GM23338 (cell line): ENCODE data around the genes CASR and PARP15.

DNA sequence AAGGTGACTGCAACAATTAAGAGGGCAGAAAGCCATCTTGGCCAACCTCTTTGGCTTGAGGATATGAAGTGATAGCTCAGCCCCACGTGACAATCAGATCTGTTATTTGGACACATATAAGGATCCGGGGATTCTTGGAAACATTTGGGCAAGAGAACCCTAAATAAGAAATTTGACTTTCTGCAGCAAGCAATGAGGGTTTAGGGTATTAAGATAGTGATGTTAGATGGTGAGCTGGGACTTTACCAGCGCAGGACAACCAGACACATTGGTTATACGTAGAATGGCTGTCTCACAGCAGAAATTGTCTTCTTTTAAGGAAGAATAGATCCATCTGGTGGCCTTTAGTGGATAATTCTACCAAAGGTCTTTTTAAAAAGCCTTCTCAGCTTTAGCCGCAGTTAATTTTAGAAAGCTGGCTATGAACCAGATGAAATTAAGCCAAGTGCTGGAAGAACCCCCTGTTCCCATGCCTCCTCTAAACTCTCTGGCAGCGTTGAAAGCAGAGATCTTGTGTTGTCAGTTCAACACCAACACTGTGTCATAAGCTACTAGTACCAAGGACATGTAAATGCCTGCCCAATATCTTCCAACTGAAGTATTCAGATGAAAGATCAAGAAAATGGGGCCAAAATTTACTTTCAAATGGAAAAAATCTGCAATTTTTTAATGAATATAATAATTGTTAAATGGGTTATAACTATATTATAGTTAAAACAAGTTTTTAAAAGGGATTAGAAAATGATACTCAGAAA lies 12.2 kb downstream of the HCLS1 start:
- PRO-cap, result no peak
- RAMPAGE, long total RNA, result no peak

- PRO-cap, result no peak
- RAMPAGE, long total RNA, result no peak
These were observed 6.7 kb upstream of the HCLS1 start for GRCh38 chr3:121667257-121667879.

DNA sequence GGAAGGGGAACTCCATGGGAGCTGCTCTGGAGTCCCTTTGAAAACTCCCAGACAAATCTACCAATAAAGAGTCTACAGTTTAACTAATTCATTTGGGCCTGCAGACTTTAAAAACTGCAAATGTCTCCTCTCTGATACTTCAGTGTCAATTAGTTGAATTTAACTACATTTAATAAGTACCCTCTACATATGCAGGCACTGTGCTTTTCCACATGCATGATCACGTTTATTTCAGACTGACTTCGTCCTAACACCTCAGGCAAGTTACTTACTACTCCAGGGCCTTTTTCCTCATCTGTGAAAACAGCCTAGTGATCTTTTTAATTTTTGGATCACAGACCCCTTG lies 15.3 kb upstream of the HCLS1 start:
- PRO-cap, result no peak
- RAMPAGE, long total RNA, result no peak

- PRO-cap, result bidirectional peak, plus-strand start at chr3:121750080, minus-strand start at chr3:121749741
- RAMPAGE, long total RNA, result no peak
These were observed 356 bp upstream of the GOLGB1 start for GRCh38 chr3:121749786-121750407.

DNA sequence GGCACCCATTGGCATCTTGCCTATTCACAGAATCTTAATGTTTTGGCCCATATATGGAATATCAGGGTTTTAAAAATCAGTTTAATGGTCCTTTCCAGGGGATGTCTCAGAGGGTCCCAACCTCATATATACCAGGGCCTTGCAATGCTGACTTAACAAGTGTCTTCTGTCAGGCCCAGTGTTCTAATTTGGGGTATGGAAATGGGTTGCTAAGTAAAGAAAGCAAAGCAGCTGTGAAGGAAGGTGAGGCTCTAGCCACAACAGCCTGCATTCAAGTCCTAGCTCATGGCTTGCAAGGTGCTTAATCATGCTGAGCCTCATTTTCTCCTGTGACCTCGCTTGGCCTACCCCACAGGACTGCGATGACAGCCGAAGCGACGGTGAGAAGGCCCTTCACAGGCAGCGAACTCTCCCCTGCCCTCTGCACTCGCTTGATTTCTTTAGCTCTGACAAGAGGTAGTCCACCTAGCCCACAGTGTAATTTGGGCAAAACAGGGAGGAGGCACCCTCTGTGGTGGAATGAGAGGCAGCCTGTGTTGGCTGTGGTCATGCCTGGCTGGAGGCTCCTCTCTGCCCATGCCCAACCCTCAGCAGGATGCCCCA lies 29.4 kb downstream of the ILDR1 start:
- PRO-cap, result no peak
- RAMPAGE, long total RNA, result no peak

DNA sequence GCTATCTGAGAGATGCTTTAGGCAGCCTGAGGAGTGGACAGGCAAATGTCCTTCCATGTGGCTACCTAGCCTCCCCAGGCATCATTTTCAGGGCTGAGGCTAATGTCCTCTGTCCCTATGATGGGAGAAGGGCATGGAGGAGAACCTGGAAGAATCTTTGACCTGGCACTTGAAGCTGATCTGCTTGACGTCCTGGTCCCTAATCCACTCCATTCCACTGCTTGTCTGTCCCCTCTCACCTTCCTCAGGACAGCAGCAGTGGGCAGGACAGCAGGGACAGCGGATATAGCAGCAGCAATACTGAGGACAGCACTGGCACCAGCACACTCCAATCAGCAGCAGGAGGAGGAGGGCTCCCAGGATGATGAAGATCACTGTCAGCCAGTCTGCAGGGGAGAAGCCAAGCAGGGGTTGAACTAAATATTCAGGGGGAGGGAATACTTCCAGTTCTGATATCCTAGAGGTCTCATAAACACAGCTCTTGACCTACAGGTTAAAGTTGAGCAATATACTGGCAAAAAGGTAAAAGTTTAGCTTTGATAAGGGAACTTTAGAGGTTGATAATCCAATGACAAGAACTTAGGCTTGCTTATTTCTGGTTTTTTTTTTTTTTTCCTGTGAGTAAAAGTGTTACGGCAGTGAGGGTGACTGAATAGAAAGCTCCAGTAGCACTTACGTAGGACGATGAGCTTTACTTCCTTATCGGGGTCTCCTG lies 20.8 kb downstream of the ILDR1 start:
- PRO-cap, result no peak
- RAMPAGE, long total RNA, result no peak

GRCh38 chr3:122057602-122058100 lies 2.5 kb downstream of the CD86 start:
- PRO-cap, result no peak
- RAMPAGE, long total RNA, result no peak

GRCh38 chr3:122183533-122184170 lies at the start of gene CASR:
CASR (plus strand) TSS chr3:122183668.
- PRO-cap, result bidirectional peak, plus-strand start at chr3:122184303, minus-strand start at chr3:122184083
- RAMPAGE, long total RNA, result no peak

DNA sequence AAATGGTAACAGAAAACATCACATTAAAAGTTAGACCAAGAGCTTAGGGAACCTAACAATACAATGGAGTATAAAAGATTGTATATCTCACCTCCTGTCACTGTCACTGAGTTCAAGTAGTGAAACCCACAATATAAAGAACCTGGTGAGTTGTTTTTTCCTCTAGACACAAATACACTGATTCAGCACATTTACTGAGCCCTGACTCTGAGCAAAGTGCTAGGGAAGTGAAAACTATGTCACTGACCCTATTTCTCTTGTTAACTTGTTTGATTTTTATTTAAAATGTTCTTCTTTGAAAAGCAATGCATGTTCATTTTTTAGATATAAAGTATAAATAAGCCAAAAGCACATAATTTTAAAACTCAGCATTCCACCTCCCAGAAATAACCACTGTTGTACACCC lies 69.3 kb upstream of the CSTA start:
- PRO-cap, result no peak
- RAMPAGE, long total RNA, result no peak

- PRO-cap, result no peak
- RAMPAGE, long total RNA, result no peak
These were observed 684 bp downstream of the WDR5B start for GRCh38 chr3:122414825-122415930.

GRCh38 chr3:122577461-122578057 lies at the start of gene PARP15:
PARP15 (plus strand) TSS chr3:122577650.
- PRO-cap, result unidirectional peak, plus-strand start at chr3:122577602; bidirectional peak, plus-strand start at chr3:122577761, minus-strand start at chr3:122577702; unidirectional peak, minus-strand start at chr3:122577986
- RAMPAGE, long total RNA, result no peak

GRCh38 chr3:122578841-122579272 lies 1.4 kb downstream of the PARP15 start:
- PRO-cap, result no peak
- RAMPAGE, long total RNA, result no peak

GRCh38 chr3:122660604-122661288 lies 19.9 kb upstream of the PARP14 start:
- PRO-cap, result unidirectional peak, minus-strand start at chr3:122660695
- RAMPAGE, long total RNA, result no peak

- PRO-cap, result no peak
- RAMPAGE, long total RNA, result no peak
These were observed 26.0 kb downstream of the HSPBAP1 start for GRCh38 chr3:122767596-122767981.

DNA sequence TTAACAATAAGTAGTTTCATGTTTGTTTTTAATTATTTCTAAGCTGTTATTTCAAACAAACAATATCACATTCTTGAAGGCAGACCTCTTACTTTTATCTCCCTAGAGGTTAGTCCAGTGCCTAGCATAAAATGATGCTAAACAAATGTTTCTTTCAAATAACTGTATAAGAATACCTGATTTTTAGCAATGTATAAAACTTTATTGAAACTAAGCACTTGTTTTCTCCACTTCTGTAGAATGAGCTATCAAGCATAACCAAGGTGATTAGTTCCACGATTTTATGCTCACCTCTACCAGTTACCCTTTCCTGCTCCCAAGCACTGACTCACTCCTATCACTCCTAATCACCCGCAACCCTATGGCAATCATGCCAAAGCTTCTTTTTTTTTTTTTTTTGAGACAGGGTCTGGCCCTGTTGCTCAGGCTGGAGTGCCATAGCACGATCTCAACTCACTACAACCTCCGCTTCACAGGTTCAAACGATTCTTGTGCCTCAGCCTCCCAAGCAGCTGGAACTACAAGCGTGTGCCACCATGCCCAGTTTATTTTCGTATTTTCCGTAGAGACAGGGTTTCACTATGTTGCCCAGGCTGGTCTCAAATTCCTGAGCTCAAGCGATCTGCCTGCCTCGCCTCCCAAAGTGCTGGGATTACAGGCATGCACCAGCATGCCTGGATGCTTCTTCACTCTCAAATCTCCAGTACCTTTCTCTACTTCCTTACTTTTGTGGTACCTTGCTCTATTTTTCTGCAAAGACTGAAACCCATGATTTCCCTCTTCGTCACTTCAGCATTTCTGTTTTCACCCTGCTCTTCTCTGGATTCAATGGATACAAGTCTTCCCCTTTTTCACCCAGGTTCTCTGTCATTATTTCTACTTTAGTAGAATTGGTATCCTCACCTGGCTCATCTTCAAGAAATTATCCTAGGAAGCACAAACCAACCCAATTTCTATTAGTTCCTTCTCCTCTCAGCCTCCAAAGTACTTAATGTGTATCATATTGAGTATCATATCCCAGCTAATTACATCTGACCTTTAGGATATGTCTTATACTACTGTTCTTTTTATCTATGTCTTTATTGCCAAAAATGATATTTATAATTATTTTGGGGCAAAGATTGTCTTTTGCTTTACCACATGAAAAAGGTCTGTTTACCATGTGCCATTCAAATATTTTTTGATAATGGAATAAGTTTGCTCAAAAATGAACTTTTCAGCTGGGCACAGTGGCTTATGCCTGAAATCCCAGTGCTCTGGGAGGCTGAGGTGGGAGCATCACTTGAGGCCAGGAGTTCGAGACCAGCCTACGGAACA lies 3.7 kb downstream of the HSPBAP1 start:
- PRO-cap, result no peak
- RAMPAGE, long total RNA, result no peak

DNA sequence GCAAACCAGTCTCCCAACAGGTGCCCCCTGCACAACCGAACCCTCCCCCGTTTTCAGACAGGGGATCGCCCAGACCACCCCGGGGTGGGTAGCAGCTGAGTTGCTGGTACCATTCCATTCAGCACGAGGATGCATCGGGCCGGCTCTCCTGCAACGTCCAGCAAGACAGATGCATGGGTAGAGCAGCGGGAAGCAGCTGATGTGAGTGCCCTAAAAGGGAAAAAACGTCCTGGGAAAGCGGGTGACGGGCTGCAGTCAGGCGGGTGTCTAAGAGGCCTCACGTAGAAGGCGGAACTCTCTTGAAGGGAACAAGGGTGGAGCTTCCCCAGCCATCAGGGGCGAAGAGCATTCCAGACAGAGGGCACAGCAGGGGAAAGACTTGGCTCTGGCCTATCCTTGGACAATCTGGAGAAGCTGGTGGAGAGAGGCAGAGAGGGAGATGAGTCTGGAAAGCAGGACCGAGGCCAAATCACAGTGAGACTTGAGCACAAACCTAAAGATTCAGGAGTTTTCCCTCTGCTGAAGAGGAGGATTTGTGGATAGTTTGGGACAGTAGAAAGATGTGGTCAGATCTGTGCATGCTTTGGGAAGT lies 70.8 kb downstream of the SEMA5B start:
- PRO-cap, result no peak
- RAMPAGE, long total RNA, result no peak

- PRO-cap, result bidirectional peak, plus-strand start at chr3:123068496, minus-strand start at chr3:123068480
- RAMPAGE, long total RNA, result no peak
These were observed 1.4 kb downstream of the PDIA5 start for GRCh38 chr3:123067972-123068935.

- PRO-cap, result no peak
- RAMPAGE, long total RNA, result no peak
These were observed 46.0 kb upstream of the SEC22A start for GRCh38 chr3:123155615-123156217.

DNA sequence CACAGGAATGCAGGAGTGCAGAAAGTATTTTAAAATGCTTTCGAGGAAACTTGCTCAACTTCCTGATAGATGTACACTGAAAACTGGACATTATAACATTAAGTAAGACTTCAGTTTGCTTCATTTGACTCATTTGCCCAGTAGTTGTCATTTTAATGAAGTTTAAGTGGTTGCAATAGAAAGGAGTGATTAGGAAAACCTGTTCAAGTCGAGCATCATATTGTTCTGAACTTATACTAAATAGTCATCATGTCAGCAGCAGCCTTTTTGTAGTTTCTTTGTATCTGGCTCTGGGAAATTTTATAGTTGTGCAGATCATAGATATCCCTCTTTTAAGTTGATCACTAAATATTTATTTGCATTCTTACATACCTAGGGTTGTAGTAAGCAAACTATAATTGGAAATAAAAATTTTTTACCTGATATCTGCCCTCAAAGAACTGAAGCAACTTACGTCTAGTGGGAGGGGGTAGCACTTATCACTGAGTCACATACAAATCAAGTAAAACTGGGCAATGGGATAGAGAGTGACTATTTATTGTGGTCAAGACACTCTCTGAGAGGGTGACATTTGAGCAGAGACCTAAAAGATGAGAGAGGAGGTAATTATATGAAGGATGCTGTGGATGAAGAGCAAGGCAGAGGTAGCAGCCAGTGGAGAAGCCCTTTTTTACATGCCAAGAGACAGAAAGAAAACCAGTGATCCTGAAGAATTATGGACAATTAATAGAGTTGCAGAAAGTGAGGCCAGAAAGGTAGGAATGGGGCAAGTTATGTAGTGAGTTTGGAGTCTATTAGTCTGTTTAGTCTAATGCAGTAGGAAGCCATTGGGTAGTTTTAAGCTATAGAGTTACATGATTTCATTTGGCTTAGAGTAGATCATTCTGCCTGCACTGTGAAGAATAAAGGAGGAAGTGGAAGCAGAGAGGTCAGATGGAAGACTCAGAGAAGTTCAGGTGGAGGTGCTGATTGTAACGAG lies 7.8 kb downstream of the SEC22A start:
- PRO-cap, result no peak
- RAMPAGE, long total RNA, result no peak

DNA sequence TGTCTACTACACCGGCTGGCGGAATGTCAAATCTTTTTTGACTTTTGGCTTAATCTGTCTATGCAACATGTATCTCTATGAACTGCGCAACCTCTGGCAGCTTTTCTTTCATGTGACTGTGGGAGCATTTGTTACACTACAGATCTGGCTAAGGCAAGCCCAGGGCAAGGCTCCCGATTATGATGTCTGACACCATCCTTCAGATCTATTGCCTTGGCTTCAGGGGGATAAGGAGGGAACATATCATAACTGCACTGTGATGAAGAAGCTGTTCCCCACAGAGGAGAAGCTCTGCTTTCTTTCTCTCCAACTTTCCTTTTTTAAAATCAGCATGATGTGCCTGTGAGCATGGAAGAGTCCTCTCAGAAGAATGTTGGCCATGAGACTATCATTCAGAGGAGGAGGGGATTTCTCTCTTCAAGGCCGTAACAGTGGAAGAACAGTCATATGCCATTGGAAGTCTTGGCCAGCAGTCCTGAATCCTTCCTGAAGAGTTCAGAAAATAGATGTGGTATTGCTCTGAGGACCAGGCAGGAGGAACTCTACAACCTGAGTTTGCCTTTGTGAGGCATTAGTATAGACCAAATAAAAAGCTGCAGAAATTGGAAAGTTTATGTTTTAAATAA lies 69.9 kb downstream of the SEC22A start:
- PRO-cap, result no peak
- RAMPAGE, long total RNA, result no peak